Measurements from ENCODE around the gene AOPEP.

DNA sequence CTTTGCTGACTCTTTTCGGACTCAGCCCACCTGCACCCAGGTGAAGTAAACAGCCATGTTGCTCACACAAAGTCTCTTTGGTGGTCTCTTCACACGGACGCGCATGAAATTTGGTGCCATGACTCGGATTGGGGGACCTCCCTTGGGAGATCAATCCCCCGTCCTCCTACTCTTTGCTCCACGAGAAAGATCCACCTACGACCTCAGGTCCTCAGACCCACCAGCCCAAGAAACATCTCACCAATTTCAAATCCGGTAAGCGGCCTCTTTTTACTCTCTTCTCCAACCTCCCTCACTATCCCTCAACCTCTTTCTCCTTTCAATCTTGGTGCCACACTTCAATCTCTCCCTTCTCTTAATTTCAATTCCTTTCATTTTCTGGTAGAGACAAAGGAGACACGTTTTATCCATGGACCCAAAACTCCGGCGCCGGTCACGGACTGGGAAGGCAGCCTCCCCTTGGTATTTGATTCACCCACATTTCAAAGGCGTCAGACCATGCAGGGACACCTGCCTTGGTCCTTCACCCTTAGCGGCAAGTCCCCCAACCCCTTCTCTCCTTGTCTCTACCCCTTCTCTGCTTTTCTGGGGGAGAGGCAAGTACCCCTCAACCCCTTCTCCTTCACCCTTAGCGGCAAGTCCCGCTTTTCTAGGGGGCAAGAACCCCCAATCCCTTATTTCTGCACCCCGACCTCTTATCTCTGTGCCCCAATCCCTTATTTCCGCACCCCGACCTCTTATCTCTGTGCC lies 53.3 kb downstream of the FBP2 start:
- PRO-cap, result no peak

DNA sequence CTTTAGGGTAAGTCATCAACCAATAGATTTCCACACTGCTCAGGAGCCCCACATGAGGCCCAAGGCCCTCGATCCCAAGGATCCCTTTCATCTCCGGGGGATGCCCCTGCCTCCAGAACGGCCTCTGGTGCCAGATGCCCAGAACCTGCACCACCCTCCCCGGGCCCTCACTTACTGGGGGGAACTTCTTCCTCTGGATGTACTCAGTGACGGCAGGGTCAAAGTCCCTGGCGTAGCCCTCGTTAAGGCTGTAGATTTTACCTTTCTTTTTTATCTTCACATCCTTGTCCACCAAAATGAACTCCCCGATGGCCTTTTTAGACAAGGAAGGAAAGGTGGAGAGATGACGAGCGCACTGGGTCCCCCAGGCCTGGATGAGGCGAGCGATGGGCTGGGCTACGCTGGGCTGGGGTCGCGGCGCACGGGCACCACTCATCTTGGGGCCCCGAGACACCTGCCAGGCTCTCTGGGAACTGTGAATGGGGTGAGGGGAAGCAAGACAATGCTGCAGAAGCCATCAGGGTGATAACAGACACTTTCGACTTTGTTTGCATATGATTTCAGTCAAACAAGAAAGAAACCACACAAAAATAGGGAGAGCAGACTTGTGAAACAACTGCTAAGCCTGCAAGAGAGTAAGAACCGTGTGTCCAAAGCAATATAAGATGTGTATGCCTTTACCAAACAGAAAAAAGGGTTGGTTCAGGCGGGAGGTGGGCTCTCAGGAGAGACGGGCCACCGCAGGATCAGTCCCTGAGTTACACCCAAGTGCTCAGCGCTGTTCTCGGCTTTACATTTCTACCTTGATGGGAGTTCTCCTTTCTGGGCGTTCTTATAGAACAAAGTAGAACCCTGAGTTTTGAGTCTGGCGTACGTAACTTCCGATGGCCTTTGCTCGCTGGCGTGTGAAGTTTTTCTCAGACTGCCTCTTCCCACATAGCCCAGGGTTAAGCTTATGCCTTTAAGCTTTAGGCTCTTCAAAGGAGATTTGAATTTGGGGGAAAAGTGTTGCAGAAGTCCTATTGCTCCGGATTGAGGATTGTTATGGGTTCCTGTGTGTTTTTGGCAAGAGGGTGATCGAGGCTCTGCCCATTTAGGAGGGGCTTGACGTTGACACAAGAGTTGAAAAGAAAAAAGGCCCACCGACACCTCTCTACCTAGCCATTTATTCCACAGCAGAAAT lies 13.4 kb upstream of the FBP2 start:
- PRO-cap, result no peak

GRCh38 chr9:94632652-94633762 lies 6.3 kb downstream of the FBP1 start:
- PRO-cap, result no peak

- PRO-cap, result no peak
These were observed 15.1 kb upstream of the FBP1 start for GRCh38 chr9:94654127-94655011.

DNA sequence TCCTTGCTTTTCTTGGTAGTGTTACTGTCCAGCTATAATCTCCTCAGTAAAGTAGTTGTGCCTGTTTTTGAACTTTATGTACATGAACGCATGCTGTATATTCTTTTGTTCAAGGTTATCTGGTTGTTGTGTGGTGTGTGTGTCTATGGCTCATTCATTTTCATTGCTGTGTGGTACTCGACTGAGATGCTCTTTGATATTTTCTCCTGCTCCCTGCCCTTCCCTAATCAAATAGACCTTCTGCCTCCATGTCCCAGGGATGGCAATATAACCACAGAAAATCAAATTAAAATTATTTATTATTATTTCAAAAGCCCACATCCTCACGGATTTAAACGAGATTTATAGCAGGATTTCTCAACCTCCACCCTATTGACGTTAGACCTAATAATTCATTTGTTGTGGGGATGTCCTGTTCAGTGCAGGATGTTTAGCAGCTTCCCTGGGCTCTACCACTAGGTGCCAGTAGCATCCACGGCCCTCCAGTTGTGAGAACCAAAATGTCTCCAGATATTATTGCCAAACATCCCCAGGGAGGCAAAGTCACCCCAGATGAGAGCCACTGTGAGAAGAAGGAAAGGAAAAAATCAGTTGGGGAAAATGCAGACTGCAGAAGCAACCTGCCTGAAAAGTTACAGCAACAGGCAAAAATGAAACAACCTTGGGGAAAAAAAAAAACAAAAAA lies 29.4 kb upstream of the FBP1 start:
- PRO-cap, result no peak

- PRO-cap, result bidirectional peak, plus-strand start at chr9:94726732, minus-strand start at chr9:94726558
These were observed at the start of gene AOPEP for GRCh38 chr9:94726355-94727545. Gene AOPEP (plus strand): TSS chr9:94726699.

- PRO-cap, result no peak
These were observed 33.6 kb downstream of the AOPEP start for GRCh38 chr9:94759979-94760545.

GRCh38 chr9:94812086-94813113 lies 85.9 kb downstream of the AOPEP start:
- PRO-cap, result no peak

DNA sequence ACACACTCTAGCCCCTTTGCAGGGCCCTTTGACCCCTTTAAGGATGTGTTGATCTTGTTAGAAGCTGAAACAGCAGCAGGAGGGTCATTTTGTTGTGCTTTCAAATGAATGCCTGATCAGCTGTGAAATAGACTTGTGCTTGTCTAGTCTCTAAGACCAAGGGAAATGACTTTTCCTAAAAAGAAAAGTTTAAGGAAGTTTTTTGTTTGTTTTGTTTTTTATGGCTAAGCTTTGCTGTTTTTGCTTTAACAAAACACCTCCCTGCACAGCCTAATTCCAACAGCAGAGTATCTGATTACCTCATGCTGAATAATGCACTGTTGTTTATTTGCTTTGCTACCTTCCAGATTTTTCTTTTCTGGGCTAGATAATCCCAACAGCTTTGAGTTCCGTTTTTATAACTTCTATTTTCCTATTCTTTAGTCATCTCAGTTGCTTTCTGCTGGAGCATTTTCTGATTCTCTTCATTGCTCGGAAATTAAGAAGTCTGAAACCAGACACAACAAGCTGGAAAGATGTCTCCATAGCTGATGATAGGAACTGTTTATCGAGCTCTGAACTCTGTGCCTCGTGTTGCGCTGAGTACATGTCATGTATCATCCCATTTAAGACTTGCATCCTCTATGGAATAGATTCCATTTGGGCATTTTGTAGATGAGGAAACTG lies 95.8 kb downstream of the AOPEP start:
- PRO-cap, result no peak

DNA sequence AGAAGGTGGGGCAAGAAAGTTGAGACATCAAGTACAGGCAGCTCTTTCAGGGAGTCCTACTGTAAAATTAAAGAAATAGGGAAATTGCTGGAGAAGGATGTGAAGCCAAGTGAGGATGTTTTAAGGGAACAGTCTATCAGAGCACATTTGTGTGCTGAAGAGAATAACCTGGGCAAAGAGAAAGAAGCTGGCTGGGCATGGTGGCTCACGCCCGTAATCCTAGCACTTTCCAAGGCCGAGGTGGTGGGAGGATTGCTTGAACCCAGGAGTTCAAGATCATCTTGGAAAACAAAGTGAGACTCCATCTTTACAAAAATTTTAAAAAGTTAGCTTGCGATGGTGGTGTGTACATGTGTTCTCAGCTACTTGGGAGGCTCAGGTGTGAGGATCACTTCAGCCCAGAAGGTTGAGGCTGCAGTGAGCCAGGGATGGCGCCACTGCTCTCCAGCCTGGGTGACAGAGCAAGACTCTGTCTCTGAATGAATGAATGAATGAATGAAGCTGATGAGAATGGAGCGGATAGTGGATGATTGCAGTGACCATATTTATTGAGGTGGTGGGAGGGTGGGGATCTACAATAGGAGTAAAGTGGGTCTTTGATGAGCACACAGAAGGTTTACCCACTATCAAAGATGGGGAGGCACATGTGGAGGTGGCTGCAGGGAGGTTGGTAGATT lies 120.1 kb downstream of the AOPEP start:
- PRO-cap, result no peak

GRCh38 chr9:94922653-94923371 lies 196.3 kb downstream of the AOPEP start:
- PRO-cap, result no peak

GRCh38 chr9:94937413-94937989 lies 211.0 kb downstream of the AOPEP start:
- PRO-cap, result no peak

DNA sequence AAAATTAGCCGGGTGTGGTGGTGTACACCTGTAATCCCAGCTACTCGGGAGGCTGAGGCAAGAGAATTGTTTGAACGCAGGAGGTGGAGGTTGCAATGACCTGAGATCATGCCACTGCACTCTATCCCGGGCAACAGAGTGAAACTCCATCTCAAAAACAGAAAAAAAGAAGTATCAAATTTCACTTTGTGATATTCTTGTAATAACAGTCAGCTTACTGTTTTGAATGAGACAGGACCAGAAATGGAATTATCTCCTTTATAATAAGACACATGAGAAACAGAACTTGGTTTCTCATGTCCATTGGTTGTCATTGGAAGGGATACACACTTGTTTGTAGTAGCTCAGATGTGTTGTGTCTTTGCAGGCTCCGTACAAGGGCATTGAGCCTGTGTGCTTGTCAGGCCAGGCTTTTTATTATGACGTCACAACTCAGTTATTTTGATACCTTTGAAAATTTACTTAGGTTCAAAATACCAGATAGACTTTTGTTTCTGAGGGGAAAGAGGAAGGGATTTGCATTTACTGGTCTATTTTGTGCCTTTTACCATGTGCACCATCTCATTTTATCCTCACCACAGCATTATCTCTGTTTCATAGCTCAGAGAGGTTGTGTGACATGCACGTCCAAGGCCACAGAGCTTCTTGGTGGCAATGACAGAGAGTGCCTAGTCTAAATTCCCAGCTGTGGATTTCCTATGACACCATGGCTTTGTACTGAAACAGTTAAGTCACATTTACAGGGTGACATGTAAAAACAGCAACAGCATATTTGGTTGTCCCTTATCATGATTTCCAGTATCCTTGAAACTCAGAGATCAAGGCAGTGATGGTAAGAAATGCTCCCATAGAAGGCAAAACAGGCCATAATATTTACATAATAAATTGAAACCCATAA lies 268.5 kb downstream of the AOPEP start:
- PRO-cap, result no peak

DNA sequence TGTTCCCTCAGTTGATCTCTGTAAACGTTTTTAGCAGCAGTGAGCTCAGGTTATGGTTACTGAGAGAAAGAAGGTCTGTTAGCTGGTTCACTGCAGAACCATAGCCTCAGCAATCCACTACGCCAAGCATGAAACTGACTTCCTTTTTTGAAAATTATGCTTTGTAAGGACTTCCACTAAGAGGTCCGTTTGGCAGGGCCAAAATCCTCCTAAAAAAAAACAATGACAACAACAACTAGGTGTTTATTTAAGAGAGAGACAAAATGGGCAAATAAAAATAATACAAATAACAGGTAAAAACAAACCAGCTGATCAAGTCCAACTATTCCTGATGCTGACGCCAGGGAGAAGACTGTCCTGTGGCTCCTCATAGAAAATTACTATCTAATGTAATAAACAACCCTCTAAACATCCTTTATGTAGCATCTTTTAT lies 273.4 kb downstream of the AOPEP start:
- PRO-cap, result no peak

- PRO-cap, result bidirectional peak, plus-strand start at chr9:95004223, minus-strand start at chr9:95004198; bidirectional peak, plus-strand start at chr9:95004994, minus-strand start at chr9:95004642
These were observed 277.6 kb downstream of the AOPEP start for GRCh38 chr9:95003879-95004754.

DNA sequence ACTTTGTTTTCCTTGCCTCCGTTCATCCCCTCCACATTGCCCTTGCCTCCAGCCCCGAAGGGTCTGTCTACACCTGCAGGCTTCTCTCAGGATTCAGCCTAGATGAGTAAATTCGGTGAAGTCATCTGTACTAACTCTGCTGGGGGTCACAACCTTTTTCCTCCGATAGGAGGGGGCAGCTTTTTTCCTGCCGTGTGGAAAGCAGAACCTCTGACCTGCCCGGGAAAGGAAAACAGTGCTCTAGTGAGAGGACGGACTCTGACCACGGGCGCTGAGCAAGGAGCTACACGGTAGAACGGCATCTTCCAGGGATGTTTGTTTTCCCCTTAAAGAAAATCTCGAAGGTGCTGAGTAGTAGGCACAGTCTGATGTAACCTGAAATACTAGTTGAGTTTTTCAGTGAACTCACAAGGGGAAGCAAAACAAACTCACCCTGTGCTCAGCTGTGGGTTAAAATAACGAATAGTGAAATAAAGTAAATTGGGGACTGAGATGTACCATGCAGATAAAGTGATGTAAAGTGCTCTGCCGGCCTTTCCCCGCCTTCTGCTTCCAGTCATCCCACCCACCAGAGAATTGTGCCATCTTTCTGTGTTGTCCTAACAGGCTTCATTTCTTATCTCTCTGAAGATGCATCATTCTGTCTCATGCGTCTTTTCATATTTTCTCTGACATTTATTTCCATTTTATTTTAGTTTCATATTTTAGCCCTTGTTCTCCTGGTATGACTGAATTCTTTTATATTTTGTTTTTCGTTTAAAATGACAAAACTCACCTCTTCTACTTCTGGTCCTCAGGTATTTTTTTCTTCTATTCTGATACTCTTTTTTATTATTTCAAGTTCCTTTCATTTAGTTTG lies 281.9 kb downstream of the AOPEP start:
- PRO-cap, result bidirectional peak, plus-strand start at position 584 of the sequence, minus-strand start at position 548 of the sequence

- PRO-cap, result no peak
These were observed 232.2 kb downstream of the FANCC start for GRCh38 chr9:95085403-95085586.

GRCh38 chr9:95270842-95271061 lies 46.8 kb downstream of the FANCC start:
- PRO-cap, result no peak

DNA sequence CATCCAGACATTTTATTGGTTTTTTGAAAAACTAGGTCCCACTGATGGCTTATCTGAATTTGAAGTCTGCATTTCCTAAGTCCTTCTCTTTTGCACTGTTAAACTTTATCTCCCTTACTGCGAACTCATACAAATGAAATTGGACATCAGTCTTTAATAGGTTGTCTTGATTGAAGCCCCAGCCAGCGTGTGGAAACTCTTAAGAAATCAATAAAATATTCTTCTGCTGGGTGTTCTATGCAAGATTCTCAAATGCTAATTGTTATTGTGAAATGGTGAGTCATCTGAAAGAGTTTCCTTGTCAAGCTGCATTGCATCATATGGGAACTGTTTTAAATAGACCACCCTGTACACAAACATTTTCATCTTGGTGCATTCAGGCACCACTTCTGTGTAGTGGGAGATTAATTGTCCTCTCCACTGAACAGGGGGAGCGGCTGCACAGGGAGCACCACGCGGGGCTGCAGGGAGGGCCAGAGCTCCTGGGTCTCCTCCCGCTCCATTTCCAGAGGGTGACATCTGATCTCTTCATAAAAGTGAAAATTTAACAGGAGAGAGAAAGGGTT lies 92.4 kb upstream of the FANCC start:
- PRO-cap, result no peak

GRCh38 chr9:95425864-95426567 lies 83.0 kb downstream of the PTCH1 start:
- PRO-cap, result no peak

Measured in trachea (tissue), 1 donor.